Uterus (tissue), 7 donors: ENCODE data around the genes GRK5, RGS10 and SEC23IP.

DNA sequence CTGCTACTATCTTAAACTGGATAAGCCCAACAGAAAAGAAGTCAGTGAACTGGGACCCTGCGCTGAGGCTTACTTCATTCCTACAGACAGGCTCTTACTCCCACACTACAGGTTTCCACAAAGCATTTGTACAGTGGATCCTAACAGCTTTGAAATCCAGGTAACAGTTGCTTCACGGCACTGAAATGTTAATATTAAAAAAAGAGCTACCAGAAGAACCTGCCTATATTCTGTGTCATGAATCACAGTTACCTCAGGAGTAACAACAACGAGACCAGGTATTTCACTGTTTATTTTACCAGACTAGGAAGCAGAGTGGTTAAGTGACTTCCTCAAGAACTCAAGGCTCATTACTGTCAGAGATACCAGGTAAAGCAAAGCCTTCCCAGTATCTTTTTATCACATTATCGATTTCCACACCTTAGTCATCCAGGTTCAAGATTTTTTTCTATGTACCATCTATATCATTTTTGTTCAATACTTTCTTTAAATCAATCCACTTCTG is 23.7 kb downstream of the CACUL1 start:
- PRO-cap, 4 experiments, result no peak in any of the 4 experiments
- RAMPAGE, long total RNA, 2 experiments, result no peak in any of the 2 experiments
- RRBS, result no CpG with 5 or more reads among the region's 4 CpGs

GRCh38 chr10:118778783-118779171 is 24.0 kb upstream of the CACUL1 start:
- PRO-cap, 4 experiments, result no peak in any of the 4 experiments
- RAMPAGE, long total RNA, 2 experiments, result no peak in any of the 2 experiments
- RRBS, result no CpG with 5 or more reads among the region's 5 CpGs

DNA sequence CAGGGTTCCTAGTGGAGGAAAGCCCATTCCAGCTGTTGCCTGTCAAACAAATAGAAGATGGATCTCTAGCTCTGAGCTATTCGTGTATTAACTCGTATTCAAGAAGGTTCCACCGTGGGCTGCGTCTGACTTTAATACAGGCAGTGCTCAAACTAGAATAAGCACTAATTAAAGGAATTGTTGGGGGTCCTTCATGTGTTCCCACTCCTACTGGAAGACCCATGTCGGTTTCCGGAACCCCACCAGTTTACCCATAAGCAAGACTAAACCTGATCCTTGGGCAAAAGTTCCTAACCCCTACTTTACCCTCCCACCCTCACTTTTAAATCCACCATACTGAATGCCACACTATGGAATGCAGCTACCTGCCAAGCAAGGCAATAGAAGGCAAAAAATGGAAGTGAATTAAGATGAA is 2.2 kb downstream of the NANOS1 start:
- PRO-cap, 4 experiments, result no peak in any of the 4 experiments
- RAMPAGE, long total RNA, 2 experiments, result no peak in any of the 2 experiments
- RRBS, result no CpG with 5 or more reads among the region's 6 CpGs

- PRO-cap, 4 experiments, result no peak in any of the 4 experiments
- RAMPAGE, long total RNA, 2 experiments, result no peak in any of the 2 experiments
- RRBS, result no CpG with 5 or more reads among the region's 12 CpGs
Observed at GRCh38 chr10:119035915-119036399, 6.4 kb downstream of the NANOS1 start.

- PRO-cap, 4 experiments, result no peak in any of the 4 experiments
- RAMPAGE, long total RNA, 2 experiments, result no peak in any of the 2 experiments
- RRBS, result no CpG with 5 or more reads among the region's 9 CpGs
Observed at GRCh38 chr10:119041083-119041593, 11.6 kb downstream of the NANOS1 start.

- PRO-cap, 4 experiments, result no peak in any of the 4 experiments
- RAMPAGE, long total RNA, 2 experiments, result no peak in any of the 2 experiments
- RRBS, result no CpG with 5 or more reads among the region's 5 CpGs
Observed at GRCh38 chr10:119177200-119177406, 1.5 kb downstream of the PRDX3 start.

- PRO-cap, 4 experiments, result peak in 2 of 4 experiments; most common plus-strand start chr10:119178185 (in 2)
- RAMPAGE, long total RNA, 2 experiments, result no peak in any of the 2 experiments
- RRBS, result no CpG with 5 or more reads among the region's 20 CpGs
Observed at GRCh38 chr10:119177649-119178324, 825 bp downstream of the PRDX3 start.

DNA sequence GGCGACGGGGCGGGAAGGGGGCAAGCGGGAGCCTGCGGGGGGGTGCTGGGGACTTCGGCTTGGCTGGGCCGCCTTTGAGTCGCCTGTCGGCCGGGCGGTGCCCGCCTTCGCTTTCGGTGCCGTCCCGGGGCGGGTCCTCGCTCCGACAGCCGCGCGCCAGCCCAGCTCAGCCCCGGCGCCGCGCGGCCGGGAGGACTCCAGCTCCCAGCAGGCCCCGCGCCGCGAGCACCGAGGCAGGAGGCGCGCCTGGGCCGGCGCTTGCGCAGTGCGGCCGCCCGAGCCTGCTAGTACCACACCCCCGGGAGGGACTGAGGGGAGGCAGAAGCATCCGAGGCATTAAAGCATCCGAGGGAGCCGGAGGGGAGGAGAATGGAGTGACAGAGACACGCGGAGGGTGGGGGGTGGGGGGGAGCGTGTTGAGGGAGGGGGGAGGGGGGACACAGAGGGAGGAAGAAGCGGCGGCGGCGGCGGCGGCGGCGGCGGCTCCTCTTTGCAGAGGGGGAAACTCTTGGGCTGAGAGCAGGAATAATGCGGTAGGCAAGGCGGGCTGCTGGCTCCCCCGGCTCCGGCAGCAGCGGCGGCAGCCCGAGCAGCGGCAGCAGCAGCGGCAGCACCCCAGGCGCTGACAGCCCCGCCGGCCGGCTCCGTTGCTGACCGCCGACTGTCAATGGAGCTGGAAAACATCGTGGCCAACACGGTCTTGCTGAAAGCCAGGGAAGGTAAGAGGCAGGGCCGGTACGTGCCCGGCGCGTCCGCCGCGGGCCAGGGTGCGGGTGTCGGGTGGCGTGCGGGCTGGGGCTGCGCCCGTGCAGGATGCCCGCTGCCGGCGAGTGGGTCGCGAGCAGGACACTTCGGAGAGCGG is at the start of gene GRK5:
GRK5 (plus strand) TSS at position 321 of the 862 bp plus-strand sequence.
- PRO-cap, 4 experiments, result peak in 4 of 4 experiments; most common plus-strand start position 366 of the sequence (in 3); most common minus-strand start position 147 of the sequence (in 2)
- RAMPAGE, long total RNA, 2 experiments, result start-site peak on the plus strand in 1 of 2 experiments, centred at position 475 of the sequence, 6 reads per replicate
- RRBS, result 2% methylated on average over 60 of the region's 96 CpGs

DNA sequence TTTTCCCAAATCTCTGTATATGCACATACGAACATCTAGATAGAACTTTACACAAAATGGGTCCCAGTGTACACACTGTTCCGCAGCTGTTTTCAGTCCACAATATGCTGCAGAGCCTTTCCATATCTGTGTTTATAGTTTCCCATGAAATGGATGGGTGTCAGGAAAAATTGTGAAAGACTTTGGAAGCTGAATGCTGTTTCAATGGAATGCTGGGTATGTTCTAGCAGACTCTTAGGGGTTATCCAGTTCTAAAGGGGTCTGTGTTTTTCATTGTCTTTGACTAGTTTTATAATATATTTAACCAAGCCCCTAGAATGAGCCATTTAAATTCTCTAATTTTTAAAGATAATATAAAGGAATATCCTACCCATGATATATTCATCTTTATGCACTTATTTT is 13.9 kb downstream of the GRK5 start:
- PRO-cap, 4 experiments, result no peak in any of the 4 experiments
- RAMPAGE, long total RNA, 2 experiments, result no peak in any of the 2 experiments
- RRBS, result no CpG with 5 or more reads among the region's 2 CpGs

GRCh38 chr10:119230651-119231241 is 23.4 kb downstream of the GRK5 start:
- PRO-cap, 4 experiments, result no peak in any of the 4 experiments
- RAMPAGE, long total RNA, 2 experiments, result no peak in any of the 2 experiments
- RRBS, result no CpG with 5 or more reads among the region's 3 CpGs

DNA sequence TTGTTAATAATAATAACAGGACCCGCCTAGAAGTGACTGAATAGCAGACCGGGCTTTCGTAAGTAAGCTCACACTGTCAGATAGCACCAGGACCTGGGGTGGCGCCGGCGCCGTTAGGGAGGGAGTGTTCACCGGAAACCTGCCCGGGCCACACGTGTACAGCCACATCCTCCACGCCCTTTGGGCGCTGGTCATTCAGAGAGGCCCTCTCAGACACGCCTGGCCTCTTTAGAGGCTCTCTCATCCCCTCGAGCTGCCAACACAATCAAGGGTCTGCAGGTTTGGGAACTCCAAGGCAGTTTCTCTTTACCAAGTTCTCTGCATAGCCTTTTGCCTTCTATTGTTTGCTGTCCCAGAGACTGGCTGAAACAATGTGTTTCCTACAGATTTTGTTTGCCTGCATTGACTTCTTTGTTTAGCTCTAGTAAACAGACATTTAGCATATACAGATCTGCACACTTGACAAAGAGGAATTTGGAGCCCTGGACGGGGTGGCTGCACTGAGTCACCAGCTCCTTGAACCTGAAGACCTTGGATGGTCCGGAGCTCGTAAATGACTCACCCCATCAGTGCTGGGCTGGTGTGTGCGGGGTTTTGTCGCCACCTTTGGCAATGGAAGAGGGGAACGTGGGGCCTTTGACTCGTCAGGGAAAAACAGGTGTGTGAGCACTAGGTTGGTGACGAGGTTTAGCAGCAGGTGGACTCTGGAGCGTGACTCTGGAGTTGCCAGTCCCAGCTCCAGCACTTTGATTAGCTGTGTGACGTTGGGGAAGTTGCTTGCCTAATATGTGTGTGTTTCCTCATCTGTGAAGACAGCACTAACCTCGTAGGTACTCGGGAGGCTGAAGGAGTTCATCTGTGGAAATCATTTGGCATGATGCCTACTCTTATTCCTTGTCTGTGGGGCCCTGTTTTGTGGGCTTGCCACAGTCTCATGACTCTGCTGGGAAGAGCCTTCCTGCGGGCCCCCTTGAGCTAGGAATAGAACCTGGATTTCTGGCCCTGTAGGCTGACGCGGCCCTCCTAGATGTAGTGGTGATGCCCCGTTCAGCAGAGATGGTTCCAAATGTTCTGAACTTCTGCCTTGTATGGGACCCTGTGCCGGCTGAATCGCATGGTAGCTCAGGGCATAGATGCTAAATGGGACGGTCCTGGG is 64.1 kb downstream of the GRK5 start:
- PRO-cap, 4 experiments, result peak in 1 of 4 experiments; most common plus-strand start position 172 of the sequence (in 1); most common minus-strand start position 64 of the sequence (in 1)
- RAMPAGE, long total RNA, 2 experiments, result no peak in any of the 2 experiments
- RRBS, result 37% methylated on average over 4 of the region's 33 CpGs

GRCh38 chr10:119330877-119331845 is 123.8 kb downstream of the GRK5 start:
- PRO-cap, 4 experiments, result peak in 2 of 4 experiments; most common plus-strand start chr10:119331303 (in 1)
- RAMPAGE, long total RNA, 2 experiments, result no peak in any of the 2 experiments
- RRBS, result 59% methylated on average over 2 of the region's 21 CpGs

DNA sequence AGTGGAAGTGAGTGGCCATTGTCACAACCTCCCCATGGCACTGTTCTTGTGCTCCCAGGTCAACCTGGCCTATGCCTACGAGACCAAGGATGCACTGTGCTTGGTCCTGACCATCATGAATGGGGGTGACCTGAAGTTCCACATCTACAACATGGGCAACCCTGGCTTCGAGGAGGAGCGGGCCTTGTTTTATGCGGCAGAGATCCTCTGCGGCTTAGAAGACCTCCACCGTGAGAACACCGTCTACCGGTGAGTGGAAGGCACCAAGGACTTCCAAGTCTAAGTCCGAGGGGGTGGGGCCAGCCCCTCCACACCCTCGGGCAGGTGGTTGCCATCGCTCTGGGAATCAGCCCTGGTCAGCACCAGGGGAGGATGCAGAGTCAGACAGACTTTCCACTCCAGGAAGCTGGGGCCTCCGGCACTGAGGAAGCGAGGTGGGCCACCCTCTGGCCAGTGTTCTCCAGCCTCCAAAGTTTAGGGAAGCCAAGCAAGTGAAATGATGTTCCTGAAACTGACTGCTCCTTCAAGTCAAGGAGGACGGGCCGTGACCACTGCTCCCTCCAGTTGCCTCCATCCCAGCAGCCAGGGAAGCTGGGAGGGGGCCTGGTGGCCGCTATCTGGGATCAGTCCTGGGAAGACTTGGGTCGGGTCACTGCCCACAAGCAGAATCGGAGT is 105.8 kb downstream of the RGS10 start:
- PRO-cap, 4 experiments, result no peak in any of the 4 experiments
- RAMPAGE, long total RNA, 2 experiments, result no peak in any of the 2 experiments
- RRBS, result 100% methylated on average over 1 of the region's 18 CpGs

DNA sequence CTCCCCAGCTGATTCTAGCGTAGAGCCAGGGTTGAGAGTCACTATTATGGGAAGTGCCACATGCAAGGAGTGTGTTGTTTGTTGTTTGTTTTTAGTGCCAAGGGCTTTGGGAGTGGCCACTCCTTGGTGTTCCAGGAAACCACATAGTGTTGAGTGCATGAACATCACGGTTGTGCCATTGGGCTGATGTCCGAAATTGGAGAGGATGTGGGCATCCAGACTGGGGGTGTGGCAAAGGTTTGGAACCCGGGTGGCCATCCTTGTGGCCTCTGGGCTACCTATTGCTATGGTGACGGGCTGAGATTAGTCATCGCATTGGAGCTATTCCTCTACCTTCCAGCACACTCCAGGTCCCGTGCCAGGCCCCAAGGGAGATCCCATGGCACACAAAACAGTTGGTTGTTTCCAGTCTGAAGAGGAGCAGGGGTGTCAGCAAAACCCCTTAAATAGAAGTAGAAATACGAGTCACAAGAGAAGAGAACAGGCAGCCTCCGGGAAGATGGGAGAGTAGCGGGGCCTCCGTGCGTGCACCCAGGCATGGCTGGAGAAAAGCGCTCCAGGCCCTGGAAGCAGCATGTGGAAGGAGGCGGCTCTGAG is 92.4 kb downstream of the RGS10 start:
- PRO-cap, 4 experiments, result no peak in any of the 4 experiments
- RAMPAGE, long total RNA, 2 experiments, result no peak in any of the 2 experiments
- RRBS, result no CpG with 5 or more reads among the region's 14 CpGs

- PRO-cap, 4 experiments, result peak in 4 of 4 experiments; most common plus-strand start chr10:119542812 (in 4); most common minus-strand start chr10:119542704 (in 3)
- RAMPAGE, long total RNA, 2 experiments, result start-site peak on the minus strand in 2 of 2 experiments, at chr10:119542642-119542708 at its widest, 139 to 281 reads per replicate
- RRBS, result 2% methylated on average over 33 of the region's 45 CpGs
Observed at GRCh38 chr10:119542588-119542975, at the start of gene RGS10. RGS10 (minus strand) TSS chr10:119542719.

DNA sequence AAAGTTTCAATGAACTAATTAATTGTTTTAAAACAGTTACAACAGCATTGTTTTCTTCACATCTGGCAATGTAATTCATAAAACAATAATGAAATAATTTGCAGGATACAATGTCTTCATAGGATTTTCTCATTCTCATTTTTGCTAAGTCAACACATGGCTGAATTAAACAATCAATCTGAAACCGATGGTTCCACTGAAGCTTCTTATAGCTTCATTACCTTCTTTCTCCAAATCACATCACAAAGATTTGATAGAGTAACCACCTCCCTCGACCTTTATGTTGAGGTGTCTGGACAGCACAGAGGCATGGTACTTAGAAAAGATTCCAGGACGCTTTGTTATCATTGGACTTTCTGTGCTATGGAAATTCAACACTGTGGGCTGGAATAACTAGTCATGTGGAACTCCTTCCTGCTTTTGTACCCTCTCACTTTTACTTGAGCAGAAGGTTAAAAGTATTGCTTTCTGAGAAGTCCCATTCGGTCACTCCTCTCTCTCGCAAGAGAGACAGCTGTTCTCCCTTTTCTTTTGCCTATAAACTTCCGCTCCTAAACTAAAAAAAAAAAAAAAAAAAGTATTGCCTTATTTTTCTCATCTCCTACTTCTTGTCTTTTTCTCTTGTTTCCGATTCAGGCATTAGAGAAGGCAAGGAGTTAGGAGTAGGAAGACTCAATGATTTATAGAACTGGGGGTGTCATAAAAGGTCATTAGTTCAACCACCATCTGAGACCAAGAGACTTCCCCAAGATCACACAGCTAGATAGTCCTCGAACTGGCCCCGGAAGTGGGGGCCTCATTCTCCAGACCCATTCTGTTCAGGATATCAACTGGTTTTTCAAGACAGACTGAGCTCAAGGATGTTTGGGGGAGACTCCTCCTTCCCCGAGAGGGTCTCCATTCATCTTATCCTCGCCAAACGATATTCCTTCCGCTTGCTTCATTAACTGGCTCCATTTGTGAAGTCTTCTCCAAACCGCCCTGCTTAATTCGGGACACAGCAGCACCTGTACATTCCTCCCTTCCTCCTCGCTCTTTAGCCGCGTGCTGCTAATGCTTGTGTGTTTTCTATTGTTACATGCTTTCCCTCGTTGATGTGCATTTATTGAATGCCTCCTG is 1.1 kb upstream of the INPP5F start:
- PRO-cap, 4 experiments, result peak in 2 of 4 experiments; most common plus-strand start position 461 of the sequence (in 2)
- RAMPAGE, long total RNA, 2 experiments, result no peak in any of the 2 experiments
- RRBS, result no CpG with 5 or more reads among the region's 19 CpGs

DNA sequence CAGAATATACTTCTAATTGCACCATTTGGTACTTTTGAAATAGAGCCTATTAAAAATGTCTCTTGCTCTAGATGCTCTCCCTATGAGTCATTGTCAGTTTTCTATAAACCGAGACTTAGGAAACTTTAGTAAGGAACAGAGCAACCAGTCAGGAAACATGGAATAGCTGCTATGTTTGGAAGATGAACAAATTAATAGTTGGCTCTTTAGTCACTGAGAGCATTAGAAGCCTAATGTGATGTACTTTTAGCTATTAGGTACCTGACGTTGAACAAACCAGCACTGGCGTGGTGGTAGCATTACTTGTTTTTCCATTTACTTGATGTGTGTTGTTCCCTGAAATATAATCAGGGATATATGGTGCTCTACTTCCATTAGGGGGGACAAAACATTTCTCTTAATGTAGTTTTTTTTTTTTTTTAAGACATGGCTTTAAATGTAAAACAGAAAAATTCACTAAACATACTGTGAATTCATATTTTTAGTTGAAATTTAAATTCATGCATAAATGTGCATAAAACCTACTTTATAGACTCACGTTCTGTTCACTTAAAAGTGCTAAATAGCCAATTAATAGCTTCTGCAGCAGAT is 35.4 kb downstream of the INPP5F start:
- PRO-cap, 4 experiments, result peak in 3 of 4 experiments; most common plus-strand start position 253 of the sequence (in 3)
- RAMPAGE, long total RNA, 2 experiments, result no peak in any of the 2 experiments
- RRBS, result no CpG with 5 or more reads among the region's 4 CpGs

- PRO-cap, 4 experiments, result no peak in any of the 4 experiments
- RAMPAGE, long total RNA, 2 experiments, result start-site peak on the minus strand in 1 of 2 experiments, at chr10:119840783-119840958 at its widest, 21 reads per replicate
- RRBS, result no CpG with 5 or more reads among the region's 8 CpGs
Observed at GRCh38 chr10:119840707-119841263, 31.9 kb downstream of the MCMBP start.

GRCh38 chr10:119892121-119893476 is at the start of gene SEC23IP:
SEC23IP (plus strand) TSS chr10:119892730.
- PRO-cap, 4 experiments, result peak in 4 of 4 experiments; most common plus-strand start chr10:119892713 (in 3); most common minus-strand start chr10:119892538 (in 2)
- RAMPAGE, long total RNA, 2 experiments, result start-site peak on the plus strand in 1 of 2 experiments, at chr10:119892743-119892765 at its widest, 79 reads per replicate
- RRBS, result no CpG with 5 or more reads among the region's 70 CpGs

- PRO-cap, 4 experiments, result peak in 2 of 4 experiments; most common minus-strand start chr10:121034491 (in 2)
- RAMPAGE, long total RNA, 2 experiments, result no peak in any of the 2 experiments
- RRBS, result no CpG with 5 or more reads among the region's 8 CpGs
Observed at GRCh38 chr10:121034309-121034730, 183.2 kb downstream of the WDR11 start.